ENCODE measurements around the genes TBRG1 and PATE2.

GRCh38 chr11:124622586-124623543, at the start of gene TBRG1:
TSS of gene TBRG1 (plus strand) at chr11:124622864.
- PRO-cap, result bidirectional peak, plus-strand start at chr11:124622875, minus-strand start at chr11:124622801; unidirectional peak, minus-strand start at chr11:124623137

- PRO-cap, result no peak
These were observed 988 bp downstream of the SIAE start for GRCh38 chr11:124672440-124673062.

GRCh38 chr11:124745666-124746048, 5.9 kb downstream of the NRGN start:
- PRO-cap, result no peak

DNA sequence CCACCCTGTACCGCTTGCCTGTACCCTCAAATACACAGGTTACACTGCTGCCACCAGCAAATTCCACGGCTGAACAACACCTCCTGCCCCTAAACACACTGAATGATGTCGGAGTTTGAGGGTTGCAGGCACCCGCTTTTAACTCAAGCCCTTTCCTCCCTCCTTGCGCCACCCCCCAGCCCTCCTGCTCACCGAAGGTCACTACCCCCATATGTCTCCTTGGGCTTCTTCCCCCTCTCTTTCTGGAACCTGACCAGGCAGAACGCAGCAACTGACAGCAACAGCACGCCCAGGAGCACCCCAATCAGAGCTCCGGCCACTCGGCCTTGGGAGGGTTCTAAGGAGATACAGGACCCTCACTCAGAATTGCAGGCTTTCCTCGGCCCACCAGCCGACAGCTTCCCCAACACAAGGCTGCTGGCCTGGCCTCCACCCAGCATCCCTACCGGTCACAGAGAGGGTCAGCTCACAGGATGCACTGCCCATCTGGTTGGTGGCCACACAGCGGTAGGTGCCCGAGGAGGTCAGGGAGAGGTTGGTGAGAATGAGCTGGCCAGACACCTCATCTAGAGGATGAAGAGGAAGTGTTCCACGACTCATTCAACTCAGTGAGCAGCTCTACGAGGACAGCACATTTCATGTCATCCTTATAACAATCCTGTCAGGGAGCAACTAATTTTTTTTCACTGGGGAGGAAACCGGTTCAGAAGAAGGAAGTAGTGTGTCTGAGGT, 3.7 kb downstream of the VSIG2 start:
- PRO-cap, result no peak

DNA sequence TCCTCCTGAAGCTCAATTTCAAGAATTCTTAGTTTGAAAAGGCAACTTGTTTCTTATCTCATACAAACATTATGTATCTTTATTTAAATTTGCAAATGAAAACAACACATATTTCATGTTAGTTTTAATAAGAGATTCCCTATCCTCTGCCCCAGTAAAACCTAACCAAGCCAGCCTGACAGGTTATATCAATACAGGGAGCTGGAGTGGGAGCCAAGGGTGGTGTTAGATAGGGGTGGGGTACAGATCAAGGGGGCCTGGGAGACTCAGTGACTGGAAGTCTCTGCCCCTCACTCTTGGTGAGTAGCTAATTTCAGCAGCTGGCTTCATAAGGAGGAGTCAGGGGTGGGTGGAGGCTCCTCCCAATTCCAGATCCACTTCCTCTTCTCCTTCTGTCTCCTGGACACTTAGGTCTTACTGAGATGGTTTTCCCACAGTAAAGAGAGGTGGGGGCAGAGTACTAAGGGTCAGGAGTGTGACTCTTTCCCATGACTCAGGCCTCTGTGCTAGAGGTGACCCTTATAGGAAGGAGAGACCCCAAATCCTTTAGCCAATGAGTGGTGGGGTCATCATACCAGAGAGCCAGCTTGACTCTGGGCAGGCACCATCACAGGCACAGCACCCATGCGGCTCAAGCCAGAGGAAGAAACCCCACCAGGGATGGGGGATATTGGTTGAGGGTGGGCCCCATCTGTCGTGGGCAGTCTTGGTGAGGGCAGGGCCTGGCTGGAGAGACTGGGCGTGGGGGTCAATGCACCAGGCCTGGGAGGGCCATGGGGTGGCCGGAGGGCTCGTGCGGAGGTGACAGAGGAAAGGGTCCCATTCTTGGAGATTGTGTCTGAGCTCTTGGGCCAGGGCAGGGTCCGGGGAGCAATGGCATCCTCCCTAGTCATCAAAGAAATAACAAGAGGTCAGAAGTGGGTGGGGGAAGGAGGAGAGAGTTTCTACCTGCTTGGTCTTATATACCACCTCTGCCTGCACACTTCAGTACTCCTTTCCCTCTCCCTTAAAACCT, 1.3 kb upstream of the VSIG2 start:
- PRO-cap, result no peak

GRCh38 chr11:124761000-124761878, 851 bp downstream of the ESAM start:
- PRO-cap, result unidirectional peak, plus-strand start at chr11:124761601

- PRO-cap, result no peak
These were observed 289 bp downstream of the ESAM start for GRCh38 chr11:124761879-124762123.

DNA sequence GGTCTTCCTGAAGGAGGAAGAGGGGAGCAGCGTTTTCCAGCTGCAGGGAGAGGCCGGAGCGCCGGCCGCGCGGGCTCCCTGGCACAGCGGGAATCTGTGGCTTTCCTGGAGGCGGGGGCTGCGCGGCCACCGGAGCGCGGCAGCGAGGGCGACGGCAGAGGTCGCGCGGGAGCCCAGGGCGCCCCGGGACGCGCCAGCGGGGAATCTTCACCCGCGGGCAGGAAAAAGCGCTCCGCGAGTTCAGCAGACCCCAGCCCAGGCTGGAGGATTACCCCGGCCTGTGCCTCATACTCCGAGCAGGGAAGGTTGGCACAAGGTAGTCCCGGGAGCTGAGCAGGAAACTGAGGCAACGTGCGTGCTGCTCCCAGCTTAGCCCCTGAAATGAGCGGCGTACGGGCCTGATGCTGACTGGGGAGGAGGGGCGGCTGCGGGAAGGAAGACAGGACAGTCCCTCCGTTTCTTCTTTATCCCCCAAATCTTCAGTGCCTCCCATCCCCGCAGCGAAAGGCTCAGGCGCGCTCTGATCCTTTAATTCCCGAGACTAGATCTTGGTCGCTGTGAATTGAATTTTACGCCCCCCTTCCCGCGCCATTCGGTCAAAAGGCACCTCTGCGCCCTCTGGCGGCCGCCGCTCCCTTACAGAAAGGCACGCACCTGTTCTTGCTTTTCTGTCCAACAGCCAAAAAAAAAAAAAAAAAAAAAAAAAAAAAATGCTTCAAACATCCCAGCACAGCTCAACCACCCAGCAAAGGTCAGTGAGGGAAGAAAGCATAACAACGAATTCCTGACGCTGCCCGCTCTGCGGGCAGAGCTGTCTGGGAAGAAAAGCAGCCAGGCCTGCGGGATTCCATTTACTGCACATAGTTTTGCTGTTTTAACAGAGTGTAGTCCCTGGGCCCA, 873 bp upstream of the ESAM start:
- PRO-cap, result unidirectional peak, minus-strand start at position 71 of the sequence; unidirectional peak, minus-strand start at position 382 of the sequence; bidirectional peak, plus-strand start at position 745 of the sequence, minus-strand start at position 543 of the sequence

DNA sequence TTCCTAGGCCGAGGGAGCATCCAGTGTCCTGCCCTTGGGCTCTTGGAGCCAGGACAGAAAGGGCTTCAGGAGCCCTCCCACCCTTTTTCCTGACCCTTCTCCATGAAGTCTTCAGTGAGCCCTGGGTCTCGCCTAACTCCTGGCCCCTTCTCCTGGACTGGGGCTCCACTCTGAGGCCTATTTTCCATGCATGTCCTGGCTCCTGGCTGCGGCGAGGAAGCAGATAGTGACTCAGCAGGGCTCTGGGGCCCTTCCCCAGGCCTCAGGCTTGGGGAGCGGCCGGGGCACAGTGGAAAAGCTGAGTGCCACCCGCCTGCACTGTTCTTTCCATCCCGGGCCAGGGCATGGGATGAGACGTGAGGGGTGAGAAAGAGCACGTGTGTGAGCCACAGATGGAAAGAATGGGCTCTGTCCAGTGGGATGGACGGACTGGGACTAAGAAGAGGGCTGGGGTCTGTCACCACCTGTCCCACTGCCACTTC, 12.7 kb downstream of the SLC37A2 start:
- PRO-cap, result no peak

- PRO-cap, result no peak
These were observed 5.8 kb downstream of the PKNOX2 start for GRCh38 chr11:125169923-125171209.

DNA sequence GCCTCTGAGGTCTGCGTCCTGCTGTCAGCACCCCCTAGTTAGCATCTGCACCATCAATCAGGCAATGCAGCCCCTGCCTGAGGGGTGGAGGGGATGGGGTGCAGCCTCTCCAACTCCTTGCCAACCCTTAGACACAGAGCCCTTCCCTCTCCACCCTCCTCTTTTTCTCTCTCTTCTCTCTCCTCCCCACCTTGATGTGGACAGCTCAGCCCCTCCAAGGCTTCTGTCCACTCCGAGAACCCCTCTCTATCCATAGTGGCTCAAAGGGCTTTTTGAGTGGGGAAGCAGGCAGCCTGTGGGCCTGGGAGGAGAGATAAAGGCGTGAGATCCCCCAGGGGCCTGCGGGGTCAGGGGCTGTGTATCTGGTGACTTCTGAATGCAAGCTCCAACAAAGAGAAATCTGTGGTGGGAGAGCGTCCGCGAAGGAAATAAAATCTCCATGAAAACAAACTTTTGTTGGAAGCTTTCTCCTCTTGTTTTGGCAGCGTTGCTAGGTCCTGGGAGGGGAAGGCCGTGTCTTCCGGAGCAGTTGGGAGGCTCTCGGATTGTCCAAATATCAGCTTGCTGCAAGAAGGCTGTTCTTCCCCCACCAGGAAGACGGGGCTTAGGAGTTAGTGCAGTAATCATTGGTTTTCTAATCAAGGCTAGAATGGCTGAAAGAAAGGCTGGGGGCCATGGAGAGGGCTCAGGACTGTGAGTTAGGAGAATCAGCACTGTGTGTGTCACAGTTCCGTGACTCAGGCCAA, 50.2 kb downstream of the PKNOX2 start:
- PRO-cap, result no peak

DNA sequence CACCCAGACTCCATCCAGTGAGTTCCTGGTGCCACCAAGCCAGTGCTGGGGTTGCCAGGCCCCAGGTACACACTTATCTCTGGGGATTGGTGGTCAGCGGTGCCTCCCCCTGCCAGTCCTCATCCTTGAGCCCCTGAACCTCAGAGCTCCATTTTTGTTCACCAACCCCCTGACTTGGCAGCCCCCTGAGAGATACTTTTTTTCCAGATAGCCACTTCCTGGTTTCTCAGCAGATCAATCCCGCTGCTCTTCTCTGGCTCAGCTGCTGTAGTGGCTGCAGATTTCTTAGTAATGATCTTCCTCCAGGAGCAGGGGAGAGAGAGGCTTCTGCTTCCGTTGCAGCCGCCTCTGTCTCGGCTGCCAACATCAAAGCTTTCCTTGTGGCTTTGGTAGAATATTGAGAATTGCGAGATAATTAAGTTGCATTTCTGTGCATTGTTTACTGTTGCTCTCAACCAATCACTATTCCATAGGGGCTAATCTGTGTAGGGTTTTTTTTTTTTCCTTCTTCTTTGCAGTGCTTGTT, 92.0 kb downstream of the PKNOX2 start:
- PRO-cap, result no peak

GRCh38 chr11:125272851-125273505, 108.4 kb downstream of the PKNOX2 start:
- PRO-cap, result no peak

- PRO-cap, result no peak
These were observed 109.8 kb downstream of the PKNOX2 start for GRCh38 chr11:125274220-125274822.

- PRO-cap, result no peak
These were observed 23.4 kb upstream of the ACRV1 start for GRCh38 chr11:125703955-125704527.

DNA sequence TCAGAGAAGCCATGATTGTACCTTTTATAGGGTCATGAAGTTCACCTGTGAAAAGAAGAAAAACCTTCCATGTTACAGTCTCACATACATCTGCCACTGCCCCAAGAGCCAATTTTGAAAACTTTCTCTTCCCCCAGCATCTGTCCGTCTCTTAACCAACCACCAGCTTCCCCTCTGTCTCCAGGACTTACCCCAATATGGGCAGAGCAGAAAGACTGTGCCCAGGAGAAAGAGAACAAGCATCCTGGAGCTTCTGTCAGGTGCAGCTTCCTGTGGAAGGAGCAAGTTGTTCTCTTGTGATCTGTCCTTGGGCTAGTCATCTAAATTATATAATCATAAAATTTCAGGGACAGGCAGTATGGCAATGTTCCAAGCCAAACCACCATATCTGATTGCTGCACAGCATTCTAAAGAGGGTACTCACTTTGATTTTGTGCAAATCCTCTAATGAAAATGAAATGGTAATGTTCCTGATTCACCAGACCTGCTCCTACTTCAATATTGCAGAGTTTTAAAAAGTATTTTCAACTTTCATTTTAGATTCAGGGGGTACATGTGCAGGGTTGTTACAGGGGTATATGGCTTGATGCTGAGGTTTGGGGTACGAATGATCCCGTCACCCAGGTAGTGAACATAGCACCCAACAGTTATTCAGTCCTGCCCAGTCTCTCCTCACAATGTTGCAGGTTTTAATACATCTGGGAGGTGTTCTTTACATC, at the start of gene PATE2:
PATE2 (minus strand) TSS at position 298 of the 719 bp plus-strand sequence.
- PRO-cap, result no peak

DNA sequence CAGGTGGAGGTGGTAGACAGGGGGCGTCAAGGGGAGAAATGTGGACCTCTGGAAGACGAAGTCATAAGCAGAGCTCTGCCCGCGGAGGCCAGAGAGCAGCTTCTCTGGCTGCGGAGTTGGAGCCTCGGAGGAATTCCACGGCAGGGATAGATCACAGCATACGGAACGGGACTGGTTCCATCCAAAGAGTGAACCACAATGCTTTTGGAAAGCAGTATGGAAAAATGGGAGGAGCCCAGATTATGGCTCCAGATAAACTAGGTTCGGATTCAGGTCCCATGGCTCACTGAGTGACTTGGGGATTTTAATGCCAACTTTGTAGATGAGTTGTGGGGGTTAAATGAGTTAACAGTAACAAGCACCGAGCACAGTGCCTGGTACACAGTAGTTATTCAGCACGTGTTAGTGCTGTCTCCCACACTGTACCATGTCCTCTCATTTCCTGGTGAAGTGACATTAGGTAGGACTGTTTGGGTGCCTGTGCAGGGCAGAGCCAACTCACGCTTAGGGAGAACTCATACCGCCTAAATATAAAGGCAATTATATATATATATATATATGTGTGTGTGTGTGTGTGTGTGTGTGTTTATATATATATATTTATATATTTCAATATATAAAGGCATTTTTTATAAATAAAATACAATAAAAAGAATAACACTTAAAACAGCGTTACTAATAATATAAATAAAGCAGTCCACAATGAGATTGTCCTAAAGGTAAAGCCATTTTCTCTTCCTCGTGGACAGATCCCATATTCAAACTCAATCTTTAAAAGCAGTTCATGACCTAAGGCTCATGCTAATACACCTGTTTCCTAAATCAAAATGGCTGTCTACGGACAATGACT, 12.4 kb downstream of the VSIG10L2 start:
- PRO-cap, result no peak

DNA sequence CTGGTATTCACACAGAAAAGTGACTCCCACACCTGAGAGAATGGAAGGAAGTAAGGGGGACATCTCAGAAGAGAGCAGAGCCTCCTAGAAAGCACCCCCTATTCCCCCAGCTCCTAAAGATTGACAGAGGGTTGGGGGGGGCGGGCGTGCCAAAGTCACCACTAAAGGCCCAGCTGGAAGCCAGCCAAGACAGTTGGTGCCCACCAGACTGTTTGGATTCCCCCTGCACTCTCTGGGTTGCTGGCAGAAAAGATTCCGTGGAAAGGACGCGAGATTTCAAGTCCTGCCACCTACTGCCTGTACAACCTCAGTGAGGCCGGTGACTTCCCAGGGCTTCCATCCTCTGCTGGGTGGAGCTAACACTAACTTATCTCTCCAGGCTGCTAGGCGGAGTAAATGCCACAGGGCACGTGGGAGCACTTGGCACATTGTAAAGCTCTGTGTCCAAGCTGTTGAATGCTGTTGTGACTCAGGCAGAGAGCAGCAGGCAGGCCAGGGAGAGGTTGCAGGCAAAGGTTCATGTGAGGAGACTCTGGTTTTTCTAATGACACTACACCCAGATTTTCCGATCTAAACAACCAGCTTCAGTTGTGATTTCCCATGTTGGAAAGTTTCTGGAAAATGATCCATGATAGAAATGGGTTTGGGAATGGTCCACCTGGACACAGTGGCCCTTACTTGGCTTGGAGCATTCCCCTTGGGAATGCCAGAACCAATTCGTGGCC, 50.9 kb upstream of the CDON start:
- PRO-cap, result bidirectional peak, plus-strand start at position 476 of the sequence, minus-strand start at position 309 of the sequence

GRCh38 chr11:126211884-126212859, 590 bp downstream of the FAM118B start:
- PRO-cap, result no peak

DNA sequence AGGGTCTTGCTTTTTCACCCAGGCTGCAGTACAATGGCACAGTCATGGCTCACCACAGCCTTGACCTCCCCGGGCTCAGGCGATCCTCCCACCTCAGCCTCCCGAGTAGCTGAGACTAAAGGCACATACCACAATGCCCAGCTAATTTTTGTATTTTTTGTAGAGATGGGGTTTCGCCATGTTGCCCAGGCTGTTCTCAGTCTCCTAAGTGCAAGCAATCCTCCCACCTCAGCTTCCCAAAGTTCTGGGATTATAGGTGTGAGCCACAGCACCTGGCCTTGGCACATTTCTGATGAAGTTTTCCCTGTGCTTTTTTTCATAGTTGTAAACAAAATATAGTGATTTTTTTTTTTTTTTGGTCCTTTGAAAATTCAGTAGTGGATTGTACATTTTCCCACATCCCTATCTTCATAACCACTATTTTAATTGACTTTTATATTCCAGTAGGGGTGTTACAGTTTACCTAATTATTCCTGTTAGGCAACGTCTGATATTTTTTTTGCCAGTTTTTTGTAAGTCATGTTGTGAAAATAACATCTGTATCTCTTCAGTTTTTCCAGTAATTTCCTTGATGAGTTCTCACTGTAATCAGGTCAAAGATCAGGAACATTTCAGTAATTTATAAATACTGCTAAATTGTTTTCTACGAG, 8.5 kb downstream of the SRPRA start:
- PRO-cap, result no peak

All from Metastatic Lung Carcinoma in the Adrenal Gland (tissue), 1 donor.